Ascending aorta (tissue), 1 donor: ENCODE measurements around a stretch of chr3.

GRCh38 chr3:188432922-188433986 lies 279.3 kb downstream of the LPP start:
- PRO-cap, result no peak

DNA sequence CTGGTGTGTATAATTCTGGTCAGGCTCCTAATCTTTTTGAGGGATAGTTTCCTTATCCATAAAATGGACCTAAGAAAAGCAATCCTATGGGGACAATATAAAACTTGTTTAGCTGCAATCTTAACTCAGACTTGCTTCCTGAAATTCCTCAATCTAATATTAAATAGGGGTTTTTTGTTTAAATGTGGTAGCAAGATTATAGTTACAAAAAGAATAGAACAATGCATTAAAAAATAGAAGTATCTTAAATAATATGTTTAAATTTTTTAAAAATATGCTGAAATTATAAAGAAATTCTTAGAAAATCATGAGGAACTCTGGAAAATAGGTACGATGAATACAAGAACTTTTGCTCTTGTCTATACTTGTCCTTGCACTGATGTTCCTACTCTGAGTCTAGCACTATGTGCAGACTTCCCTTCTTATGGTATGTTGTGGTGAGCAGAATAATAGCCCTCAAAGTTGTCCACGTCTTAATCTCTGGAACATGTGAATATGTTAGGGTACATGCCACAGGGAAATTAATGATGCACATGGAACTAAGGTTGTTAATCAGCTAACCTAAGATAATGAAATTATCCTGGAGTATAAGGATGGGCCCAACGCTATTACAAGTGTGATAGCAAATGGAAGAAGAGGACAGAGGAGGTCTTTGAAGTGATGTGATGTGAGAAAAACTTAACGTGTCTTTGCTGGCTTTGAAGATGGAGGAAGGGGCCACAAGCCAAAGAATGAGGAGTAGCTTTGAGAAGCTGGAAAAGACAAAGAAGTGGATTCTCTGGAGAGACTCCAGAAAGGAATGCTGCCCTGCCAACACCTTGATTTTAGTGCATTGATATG lies 313.3 kb downstream of the LPP start:
- PRO-cap, result no peak

GRCh38 chr3:188593990-188594574 lies 440.1 kb downstream of the LPP start:
- PRO-cap, result unidirectional peak, plus-strand start at chr3:188594324; bidirectional peak, plus-strand start at chr3:188594365, minus-strand start at chr3:188594333; unidirectional peak, minus-strand start at chr3:188594412

- PRO-cap, result unidirectional peak, minus-strand start at chr3:188701760
Measured at GRCh38 chr3:188701309-188701831, 470.4 kb upstream of the TPRG1 start.

DNA sequence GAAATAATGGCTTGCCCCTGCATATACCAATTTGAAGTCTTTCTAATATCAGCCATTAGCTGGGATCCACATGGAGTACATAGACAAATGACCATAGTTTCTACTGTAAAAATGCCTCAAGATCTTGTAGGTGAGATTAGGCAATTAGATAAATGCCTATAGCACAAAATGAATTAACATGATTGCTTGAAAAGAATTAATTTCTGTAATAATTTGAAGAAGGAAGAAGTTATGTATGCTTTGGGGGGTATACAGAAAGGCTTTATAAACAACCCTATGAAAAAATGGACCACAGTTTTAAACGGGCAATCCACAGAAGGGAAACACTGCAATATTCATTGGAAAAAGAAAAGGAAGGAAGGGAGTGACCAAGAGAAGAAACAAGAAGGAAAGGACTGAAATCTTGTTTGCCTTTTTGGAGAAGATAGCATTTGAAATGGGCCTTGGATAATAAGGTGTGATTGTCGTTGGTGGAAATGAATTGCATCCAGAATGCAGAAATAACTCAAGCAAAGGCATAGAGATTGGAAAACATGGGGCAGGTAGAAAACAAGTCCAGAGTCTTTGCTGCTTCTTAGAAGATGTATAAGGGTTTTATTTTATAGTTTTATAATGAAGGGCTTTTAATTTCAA lies 432.7 kb upstream of the TPRG1 start:
- PRO-cap, result no peak

GRCh38 chr3:188772675-188773343 lies 399.0 kb upstream of the TPRG1 start:
- PRO-cap, result unidirectional peak, minus-strand start at chr3:188773049

- PRO-cap, result no peak
Measured at GRCh38 chr3:188944271-188944470, 227.6 kb upstream of the TPRG1 start.

GRCh38 chr3:188946804-188947355 lies 224.9 kb upstream of the TPRG1 start:
- PRO-cap, result bidirectional peak, plus-strand start at chr3:188946964, minus-strand start at chr3:188946889

GRCh38 chr3:189229219-189229903 lies 57.6 kb downstream of the TPRG1 start:
- PRO-cap, result no peak

DNA sequence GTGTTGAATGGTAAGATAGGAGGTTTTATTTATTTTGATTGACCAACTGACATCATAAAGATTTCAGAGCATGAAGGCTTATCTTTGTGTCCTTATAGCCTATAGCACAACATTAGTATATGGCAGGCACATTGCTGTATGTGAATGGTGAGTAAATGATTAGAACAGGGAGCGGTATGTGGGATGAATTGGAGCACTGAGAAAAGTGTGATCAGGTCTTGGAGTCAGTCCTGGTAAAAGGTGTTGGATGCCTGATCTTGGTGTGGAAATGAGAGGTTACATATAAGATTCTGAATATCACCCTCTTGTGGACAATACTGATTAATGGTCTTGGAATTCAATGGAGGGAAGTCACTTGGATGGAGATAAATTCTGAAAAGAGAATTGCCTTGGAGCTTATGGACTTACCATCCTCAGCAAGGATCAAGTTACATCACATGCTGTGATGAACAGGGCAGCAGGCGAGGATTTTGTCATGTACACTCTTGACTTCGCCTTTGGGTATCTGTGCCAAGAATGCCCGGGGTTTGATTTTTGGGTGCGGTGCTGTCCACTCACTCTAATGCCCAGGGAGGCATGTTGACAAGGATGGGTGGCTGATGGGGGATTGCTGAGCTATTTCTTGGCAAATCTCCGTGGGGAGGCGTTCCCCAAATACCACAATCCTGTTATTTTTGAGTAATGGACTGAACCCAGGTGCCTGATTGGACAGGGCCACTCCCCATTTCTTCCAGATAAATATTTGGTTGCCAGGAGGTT lies 96.1 kb downstream of the TPRG1 start:
- PRO-cap, result no peak

GRCh38 chr3:189490310-189490689 lies 140.9 kb upstream of the TP63 start:
- PRO-cap, result no peak

DNA sequence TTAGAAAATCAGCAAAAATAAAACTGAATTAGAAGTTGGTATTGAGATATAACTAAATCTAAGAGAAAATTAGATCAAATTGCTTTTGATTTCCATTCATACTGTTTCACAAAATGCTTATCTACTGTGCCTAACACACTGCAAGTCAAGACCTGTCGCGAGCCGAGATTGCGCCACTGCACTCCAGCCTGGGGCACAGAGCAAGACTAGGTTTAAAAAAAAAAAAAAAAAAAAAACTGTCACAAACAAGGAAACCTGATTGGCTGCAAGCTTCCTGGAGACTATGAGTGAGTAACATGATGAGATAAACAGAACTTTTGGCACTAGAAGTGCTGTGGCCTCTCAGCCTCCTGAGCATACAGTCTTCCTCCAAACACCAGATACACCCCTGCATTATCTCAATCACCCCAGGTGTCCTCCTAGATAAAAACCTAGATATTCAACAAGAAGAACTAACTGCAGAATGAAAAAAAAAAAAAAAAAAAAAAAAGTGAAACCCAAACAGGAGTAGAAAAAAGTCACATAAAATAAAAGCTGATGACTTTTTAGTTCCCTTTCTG lies 82.6 kb downstream of the P3H2 start:
- PRO-cap, result no peak

DNA sequence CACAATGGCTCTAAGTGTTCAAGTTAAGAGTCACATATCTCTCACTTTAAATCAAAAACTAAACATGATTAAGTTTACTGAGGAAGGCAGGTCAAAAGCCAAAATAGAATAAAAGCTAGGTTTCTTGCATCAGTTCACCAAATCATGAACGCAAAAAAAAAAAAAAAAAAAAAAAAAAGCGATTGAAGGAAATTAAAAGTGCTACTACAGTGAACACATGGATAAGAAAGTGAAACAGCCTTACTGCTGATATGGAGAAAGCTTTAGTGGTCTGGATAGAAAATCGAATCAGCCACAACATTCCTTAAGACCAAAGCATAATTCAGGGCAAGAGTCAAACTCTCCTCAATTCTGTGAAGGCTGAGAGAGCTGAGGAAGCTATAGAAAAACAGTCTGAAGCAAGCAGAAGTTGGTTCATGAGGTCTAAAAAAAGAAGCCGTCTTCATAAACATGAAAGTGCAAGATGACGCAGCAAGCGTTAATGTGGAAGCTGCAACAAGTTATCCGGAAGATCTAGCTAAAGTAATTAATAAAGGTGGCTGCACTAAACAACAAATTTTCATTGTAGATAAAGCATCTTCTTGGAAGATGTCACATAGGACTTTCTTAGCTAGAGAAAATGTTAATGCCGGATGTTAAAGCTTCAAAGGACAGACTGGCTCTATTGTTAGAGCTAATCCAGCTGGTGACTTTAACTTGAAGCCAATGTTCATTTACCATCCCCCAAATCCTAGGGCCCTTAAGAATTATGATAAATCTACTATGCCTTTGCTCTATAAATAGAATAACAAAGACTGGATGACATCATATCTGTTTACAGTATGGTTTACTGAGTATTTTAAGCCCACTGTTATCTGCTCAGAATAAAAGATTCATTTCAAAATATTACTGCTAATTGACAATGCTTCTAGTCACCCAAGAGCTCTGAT lies 19.2 kb downstream of the P3H2 start:
- PRO-cap, result no peak

DNA sequence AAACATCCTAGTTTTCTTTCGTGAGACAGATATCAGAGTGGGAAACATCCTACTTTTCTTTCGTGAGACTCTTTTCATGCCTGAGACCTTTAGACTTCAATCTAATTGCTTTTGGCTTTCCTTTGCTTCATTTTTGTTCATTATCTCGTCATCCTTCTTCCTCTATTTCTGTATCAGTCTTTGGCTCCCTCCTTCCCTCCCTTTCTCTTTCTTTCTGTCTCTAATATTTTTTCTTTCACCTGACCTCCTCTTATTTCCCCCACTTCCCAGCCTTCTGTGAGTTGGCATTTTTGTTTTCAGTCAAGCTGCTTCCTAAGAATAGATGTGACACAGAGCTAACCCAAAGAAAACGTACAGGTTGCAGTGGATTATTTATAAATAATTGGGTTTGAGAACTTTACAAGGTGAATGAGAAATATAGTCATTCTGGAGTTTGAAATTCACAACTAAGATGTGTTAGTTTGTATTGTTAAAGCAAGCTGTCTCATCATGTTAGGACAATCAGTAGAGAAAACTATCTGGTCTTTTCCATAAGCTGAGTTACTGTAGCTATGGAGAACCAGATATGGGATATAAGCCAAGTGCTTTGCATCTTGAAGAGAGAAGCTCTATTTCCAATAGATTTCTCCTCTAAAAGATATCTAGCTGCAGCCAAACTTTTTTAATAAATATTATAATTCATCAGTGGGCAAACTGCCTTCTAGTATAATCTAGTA lies 11.4 kb downstream of the P3H2 start:
- PRO-cap, result no peak

DNA sequence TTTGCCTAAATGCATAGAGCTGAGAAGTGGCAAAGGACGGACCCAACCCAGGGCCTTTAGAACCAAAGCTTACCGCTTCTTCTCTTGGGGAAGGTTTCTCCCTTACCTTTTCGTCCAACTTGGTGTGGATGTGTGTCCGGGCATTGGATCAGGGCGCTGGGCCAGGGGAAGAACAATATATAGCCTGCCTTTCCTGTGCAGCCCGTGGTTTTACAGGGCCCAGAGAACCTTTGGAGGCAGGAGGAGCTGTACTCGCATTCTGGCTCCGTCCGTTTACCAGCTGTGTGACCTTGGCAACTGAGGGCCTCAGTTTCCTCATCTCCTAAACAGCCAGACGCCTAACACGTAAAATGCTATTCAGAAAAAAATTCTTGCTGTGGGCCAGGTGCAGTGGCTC lies 732 bp upstream of the P3H2 start:
- PRO-cap, result no peak

- PRO-cap, result no peak
Measured at GRCh38 chr3:190121961-190122578, 1.4 kb upstream of the P3H2 start.

- PRO-cap, result no peak
Measured at GRCh38 chr3:190124035-190124454, 3.3 kb upstream of the P3H2 start.

GRCh38 chr3:190319593-190320008 lies 2.6 kb downstream of the CLDN1 start:
- PRO-cap, result no peak

DNA sequence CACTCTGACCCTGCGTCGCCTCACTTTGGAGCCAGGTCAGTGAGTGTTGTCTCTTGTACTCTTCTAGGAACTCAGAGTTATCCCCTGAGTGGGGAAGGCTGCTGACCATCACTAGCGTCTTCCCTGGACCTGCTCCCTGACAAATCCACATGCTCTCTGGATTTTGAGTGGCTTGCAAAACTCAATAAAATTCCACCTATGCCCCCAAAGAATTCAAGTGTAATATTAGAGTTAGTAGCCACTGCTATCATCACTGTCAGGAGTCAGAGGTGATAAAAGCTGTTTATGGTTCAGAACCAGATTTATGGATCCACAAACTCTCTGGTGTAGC lies 52.6 kb downstream of the GMNC start:
- PRO-cap, result no peak

- PRO-cap, result no peak
Measured at GRCh38 chr3:191246105-191246552, 47.1 kb downstream of the OSTN start.